Mesangial cell (primary cell): ENCODE measurements around the gene WAPL.

GRCh38 chr10:80167044-80167386, 34.5 kb downstream of the PLAC9 start:
- RAMPAGE, long total RNA, result no peak

- RAMPAGE, long total RNA, result no peak
Observed at GRCh38 chr10:80290827-80291291, 1.4 kb upstream of the MAT1A start.

DNA sequence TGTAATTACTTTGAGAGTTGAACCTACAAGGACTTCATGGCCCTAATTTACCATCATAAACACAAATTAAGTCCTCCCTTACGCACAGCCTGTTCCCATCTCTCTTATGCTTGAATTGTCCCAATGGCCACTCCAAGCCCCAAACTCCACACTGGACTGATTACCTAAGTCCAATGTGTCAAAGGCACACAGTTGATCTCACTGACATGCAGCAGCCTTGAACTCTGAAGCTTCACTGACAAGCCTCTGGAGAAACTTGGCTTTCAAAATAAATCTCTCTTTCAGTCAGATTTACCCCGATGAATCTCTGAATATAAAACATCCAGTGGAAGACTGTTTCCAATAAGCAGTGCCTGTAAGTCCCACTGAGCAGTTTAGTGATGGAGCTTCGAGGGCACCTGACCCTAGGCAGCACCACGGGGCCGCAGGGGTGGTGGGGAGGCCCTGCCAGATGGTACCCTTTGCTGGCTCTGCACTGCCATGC, 3.2 kb upstream of the MAT1A start:
- RAMPAGE, long total RNA, result no peak

DNA sequence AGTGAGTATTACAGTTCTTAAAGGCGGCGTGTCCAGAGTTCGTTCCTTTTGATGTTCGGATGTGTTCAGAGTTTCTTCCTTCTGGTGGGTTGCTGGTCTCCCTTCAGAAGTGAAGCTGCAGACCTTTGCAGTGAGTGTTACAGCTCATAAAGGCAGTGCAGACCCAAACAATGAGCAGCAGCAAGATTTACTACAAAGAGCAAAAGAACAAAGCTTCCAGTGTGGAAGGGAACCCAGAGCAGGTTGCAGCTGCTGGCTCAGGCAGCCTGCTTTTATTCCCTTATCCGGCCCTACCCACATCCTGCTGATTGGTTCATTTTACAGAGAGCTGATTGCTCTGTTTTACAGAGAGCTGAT, 2.2 kb downstream of the DYDC2 start:
- RAMPAGE, long total RNA, result no peak

- RAMPAGE, long total RNA, result no peak
Observed at GRCh38 chr10:80477063-80477286, 22.9 kb downstream of the TSPAN14 start.

GRCh38 chr10:80488829-80489883, 35.0 kb downstream of the TSPAN14 start:
- RAMPAGE, long total RNA, result no peak

DNA sequence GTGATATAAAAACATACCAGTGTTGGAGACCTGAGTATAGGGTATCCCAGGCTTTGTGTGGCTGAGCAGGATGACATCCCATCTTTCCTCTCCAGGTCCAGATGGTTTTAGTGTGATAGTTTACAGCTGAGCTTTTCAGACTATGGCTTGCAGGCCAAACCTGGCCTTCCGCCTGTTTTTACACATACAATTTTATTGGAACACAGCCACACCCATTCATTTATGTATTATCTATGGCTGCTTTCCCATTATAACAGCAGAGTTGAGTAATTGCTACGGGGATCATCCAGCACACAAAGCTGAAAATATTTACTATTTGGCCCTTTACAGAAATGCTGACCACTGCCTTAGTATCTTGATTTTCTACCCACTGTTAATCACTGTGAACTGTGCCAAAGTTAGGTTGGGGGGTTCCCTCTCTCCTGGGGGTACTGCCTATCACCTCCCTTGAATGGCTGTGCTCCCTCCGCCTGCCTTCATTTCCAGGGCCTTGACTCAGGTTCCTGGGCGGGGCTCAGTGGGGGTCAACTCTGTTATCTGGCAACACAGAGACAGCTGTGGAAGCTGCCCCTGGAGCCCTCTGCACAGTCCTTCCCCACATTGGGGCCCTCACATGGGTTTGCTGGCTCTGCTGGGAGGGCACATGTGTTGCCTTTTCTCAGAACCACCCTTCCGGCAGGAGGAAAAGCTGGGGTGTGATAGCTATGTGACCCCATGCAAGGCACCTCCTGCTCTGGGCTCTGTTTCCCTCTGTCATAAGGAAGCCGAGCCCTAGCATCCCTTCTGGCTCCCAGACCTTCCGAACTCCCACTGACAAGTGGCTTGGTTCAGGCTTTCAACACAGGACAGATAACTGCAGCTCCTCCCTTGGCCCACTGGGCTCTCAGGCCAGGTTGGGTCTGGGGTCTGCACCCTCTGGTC, 40.2 kb upstream of the SH2D4B start:
- RAMPAGE, long total RNA, result no peak

DNA sequence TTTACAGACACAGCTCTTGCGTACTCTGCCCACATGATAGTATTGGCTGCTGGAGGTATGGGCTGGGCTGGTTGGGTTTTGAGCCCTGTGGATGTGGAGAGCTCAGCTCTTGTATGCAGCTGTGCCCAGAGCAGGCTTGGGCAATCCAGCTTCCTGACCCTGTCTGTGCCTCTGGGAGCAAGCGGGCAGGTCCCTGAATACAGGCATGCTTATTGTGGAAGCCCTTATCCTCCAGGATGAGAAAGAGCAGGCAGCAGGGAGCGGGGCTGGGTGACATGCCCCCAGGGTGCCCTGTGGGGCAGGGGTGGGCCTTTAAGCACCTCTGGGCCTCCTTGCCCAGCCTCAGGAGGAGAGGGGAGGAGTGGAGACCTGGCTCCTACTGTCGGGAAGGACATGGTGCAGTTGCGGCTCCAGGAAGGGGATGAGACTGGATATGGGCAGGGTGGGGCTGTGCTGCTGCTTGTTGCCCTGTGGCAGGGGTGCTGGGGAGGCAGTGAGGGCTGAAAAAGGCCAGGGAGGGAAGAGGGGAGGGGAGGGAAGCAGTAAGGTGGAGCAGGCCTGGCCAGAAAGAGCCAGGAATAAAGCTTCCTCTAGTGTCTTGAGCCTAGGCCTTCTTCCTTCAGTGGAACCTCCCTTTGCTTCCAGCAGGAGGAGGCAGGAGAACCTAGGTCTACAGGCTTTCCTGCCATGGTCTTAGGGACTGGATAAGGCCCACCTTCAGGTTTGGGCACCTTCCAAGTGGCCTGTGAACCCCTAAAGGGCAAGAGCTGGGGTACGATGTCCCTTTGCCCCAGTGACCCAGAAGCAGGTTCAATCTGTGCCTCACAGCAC, 32.6 kb upstream of the SH2D4B start:
- RAMPAGE, long total RNA, result no peak

DNA sequence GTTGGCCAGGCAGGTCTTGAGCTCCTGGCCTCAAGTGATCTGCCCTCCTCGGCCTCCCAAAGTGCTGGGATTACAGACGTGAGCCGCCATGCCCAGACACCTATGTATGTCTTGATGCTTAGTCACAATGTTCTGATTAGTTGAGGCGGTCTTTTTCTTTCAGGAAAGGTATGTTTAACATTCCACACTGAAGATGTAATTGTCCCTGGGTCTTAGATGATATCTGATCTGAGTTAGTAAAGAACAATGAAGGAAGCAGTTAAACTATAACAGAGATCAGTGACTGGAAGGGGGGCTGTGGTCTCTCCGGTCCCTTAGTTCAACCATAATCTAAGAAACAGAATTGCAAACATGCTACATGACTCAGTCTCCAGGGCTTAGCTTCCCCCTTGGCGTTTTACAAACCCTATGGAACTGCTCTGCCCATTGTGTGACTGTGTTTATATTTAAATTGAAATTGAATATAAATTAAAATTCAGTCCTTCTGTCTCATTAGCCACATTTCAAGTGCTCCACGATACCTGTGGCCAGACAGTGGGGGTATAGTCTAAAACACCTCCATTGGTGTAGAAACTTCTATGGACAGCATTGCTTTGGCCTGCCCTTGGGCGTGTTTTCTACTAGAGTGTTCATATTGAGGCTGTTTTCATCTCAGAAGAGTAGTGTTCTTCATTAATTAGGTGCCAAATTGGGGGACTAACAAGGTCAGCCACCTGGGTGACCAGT, 31.4 kb upstream of the SH2D4B start:
- RAMPAGE, long total RNA, result no peak

- RAMPAGE, long total RNA, result no peak
Observed at GRCh38 chr10:80518147-80519349, 19.2 kb upstream of the SH2D4B start.

DNA sequence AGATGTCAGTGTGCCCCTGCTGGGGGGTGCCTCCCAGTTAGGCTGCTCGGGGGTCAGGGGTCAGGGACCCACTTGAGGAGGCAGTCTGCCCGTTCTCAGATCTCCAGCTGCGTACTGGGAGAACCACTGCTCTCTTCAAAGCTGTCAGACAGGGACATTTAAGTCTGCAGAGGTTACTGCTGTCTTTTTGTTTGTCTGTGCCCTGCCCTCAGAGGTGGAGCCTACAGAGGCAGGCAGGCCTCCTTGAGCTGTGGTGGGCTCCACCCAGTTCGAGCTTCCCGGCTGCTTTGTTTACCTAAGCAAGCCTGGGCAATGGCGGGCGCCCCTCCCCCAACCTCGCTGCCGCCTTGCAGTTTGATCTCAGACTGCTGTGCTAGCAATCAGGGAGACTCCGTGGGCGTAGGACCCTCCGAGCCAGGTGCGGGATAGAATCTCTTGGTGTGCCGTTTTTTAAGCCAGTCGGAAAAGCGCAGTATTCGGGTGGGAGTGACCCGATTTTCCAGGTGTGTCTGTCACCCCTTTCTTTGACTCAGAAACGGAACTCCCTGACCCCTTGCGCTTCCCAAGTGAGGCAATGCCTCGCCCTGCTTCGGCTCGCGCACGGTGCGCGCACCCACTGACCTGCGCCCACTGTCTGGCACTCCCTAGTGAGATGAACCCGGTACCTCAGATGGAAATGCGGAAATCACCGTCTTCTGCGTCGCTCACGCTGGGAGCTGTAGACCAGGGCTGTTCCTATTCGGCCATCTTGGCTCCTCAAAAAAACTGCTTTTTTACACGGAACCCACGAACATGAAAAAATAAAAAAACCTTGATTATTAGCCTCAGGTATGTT, 474.6 kb downstream of the NRG3 start:
- RAMPAGE, long total RNA, result no peak

GRCh38 chr10:84138595-84139168, 627 bp upstream of the GHITM start:
- RAMPAGE, long total RNA, result no peak

DNA sequence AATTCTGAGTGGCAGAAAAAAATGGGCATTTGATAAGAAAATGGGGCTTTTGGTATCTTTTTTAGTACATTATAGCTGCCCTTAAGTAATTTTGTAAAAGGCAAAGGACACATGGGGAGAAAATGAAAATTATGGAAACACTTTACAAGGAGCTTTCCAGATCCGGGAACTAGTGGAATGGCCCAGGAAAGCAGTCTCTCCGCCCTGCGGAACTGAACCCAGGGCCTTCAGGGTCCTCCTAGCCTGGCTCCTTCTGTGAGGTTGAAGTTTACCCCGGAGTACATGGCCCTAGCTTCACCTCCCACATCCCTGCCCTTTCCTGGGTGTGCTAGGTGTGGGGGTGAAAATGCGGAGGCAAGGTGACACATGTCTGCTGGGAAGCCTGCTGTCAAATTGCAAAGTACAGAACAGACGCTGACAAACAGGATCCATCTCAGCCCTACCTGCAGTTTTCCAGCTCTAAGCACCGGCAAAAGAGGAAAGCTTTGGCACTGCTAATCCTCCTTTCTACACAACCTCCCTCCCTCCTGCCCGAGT, 14.6 kb upstream of the GPR15LG start:
- RAMPAGE, long total RNA, result no peak

DNA sequence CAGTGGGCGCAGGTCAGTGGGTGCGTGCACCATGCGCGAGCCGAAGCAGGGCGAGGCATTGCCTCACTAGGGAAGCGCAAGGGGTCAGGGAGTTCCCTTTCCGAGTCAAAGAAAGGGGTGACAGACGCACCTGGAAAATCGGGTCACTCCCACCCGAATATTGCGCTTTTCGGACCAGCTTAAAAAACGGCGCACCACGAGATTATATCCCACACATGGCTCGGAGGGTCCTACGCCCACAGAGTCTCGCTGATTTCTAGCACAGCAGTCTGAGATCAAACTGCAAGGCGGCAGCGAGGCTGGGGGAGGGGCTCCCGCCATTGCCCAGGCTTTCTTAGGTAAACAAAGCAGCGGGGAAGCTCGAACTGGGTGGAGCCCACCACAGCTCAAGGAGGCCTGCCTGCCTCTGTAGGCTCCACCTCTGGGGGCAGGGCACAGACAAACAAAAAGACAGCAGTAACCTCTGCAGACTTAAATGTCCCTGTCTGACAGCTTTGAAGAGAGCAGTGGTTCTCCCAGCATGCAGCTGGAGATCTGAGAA, 35.3 kb downstream of the RGR start:
- RAMPAGE, long total RNA, result no peak

DNA sequence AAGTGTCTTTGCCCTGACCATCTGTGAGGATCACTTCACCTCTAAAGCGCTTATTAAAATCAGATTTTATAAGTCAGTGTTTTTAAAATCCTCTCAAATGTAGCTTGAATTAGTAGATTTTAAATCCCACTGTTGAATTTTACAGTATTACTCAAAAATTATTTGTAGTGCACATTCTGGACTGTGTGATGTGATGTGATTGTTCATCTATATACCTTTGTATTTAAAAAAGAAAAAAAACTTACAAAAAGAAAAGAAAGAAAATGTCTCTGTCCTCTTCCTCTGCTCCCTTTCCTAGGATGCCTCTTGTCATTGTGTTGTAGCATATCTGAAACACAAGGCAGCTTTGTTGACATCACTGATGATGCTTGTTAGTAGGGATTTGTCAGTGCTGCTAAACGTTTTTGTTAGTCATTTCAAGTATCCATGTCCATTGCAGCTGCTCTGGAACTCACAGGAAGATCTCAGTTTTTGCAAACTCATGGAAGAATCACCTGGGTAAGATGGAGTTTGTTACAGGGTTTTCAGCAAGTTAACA, 123.5 kb downstream of the CCSER2 start:
- RAMPAGE, long total RNA, result no peak

DNA sequence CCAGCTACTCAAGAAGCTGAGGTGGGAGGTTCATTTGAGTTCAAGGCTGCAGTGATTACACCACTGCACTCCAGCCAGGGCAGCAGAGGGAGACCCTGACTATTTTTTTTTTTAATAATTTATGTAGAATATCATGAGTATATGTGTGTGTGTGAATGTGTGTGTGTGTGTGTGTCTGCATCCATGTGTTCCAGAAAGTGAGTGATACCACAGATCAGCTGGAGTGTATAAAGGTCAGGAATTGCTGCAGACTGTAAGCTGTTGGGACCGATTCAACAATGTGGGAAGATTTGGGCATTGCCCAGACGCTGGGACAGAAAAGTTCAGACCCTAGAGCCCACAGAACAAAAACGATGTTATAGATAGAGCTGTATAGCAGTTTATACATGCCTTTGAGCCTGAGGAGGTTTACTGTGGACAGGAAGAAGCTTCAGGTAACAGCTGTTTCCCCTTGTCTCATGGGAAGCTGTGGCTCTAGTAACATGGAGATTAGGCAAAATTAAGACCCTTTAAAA, 435.6 kb downstream of the CCSER2 start:
- RAMPAGE, long total RNA, result no peak

DNA sequence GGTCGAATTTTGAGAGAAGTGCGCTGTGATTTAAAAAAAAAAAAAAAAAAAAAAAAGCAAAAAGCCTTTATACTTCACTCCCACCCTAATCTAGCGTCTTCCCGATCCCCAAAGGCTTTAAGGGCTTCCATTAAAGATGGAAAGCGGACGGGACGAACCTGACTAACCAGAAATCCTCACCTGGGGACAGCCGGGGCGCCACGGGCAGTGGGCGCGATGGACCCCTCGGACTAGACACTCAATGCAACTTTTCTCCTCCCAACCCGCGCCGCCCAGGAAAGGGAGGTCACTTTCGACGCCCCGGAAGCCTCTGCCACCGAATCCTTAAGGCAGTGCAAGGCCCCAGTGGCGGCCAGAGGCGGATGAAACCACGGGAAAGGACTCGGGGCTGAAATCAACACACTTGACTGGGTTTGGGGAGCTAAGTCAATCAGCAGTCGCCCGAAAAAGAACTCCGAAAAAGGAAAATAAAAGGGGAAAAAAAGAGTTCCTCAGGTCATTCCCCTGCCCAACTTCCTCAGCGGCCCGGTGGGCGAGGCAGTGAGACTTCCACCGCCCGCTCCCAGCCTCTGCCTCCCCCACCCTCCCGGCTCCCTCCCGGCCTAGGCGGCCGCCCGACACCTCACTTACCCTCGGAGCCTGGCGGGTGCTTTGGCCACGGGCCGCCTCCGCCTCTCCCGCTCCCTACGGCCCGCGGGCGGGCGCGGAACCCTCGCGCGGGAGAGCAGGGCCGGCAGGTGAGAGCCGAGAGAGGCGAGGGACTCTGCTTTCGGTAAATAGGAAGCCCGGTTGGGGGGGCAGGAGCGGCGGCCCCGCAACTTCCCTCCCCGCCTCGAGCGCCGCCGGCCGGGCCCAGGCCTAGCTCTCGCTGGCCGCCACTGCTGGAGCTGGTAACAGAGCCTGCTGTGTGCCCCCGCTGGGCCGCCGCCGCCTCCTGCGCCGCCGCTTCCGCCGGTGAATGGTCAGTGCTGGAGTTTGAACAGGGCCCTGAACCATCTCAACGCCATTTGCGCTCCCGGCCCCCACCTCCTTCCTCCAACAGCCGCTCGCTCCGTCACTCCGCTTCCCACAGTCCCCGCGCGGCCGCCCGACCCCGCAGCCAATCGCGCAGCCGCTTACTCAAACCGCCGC, at the start of gene WAPL:
Gene WAPL (minus strand): TSS at position 1,058 of the 1,131 bp plus-strand sequence.
- RAMPAGE, long total RNA, result no peak

GRCh38 chr10:86632175-86632717, 22.1 kb upstream of the OPN4 start:
- RAMPAGE, long total RNA, result no peak

DNA sequence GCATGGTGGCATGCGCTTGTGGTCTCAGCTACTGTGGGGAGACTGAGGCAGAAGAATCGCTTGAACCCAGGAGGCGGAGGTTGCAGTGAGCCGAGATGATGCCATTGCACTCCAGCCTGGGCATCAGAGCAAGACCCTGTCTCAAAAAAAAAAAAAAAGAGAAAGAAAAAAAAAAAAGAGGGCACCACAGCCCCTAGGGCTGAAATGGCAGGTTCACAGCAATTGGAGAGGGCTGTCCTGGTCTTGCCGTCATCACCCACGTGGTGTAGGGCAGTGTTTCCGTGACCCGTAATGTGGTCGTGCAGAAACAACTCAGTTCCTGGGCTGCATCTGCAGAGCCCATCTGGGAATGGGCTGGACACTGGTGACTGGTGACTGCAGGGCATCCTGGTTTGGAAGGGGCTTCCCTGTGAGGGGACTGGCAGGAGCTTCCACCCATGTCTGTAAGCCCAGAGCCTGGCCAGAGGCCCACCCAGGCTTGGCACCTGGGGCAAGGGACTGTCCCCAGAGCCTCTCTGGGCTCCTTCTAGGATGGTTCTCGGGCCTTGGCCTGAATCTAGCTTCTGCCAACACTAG, 8.2 kb downstream of the LDB3 start:
- RAMPAGE, long total RNA, result no peak

GRCh38 chr10:86708588-86708981, 40.3 kb downstream of the LDB3 start:
- RAMPAGE, long total RNA, result no peak